GM12892 (cell line): ENCODE measurements around a stretch of chr17.

DNA sequence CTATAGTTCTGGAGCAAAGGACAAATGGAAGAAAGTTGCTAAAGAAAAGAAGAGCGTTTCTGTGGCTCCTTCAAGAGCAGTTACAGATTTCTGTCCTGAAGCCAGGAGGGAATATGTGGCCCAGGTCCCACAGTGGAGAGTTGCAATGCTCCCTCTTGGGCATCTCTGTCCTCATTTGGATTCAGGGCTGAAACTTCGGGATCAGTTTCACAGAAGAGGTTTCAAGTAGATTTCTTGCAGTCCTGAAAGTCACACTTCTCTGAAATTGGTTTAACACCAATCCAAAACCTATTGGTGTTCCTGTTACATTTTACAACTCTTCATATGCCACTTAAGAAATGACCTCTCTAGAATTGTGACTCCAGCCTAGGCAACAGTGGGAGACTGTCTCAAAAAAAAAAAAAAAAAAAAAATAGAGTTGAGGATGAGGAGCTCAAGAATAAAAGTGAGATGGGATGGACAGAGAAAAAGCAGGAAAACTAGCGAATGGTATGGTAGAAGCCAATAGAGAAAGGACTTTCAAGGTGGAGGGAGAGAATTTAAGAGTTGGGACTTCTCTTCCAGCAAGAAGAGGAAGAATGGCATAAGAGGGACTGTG, 46.7 kb downstream of the PITPNC1 start:
- RRBS: no CpG with 5 or more reads among the region's 3 CpGs

DNA sequence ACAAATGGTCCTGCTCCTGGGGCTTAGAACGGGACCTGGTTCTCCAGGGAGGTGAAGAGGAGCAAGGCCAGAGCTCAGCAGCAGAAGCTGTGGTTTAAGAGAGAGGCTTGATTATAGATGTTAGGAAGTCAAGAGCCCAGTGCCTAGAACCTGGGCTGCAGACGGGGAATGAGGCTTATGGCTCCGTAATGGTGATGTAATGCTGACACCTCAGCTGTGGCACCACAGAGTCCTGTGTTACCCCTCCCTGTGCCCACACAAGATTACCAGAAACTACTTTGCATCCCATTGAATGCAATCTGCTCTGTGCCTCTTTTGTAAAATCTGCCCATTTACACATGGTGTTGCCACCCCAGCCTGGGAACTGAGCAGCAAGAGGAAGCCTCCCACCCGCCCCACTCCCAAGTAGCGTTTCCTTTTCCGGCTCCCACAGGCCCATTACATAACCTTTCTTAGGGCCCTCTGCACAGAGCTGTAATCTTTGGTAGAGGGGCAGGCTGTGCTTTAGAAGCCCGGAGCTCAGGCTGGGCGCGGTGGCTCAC, 57.0 kb downstream of the PITPNC1 start:
- RRBS: 40% methylated on average over 1 of the region's 9 CpGs

GRCh38 chr17:67477751-67478123, 100.7 kb downstream of the PITPNC1 start:
- RRBS: no CpG with 5 or more reads among the region's 3 CpGs

DNA sequence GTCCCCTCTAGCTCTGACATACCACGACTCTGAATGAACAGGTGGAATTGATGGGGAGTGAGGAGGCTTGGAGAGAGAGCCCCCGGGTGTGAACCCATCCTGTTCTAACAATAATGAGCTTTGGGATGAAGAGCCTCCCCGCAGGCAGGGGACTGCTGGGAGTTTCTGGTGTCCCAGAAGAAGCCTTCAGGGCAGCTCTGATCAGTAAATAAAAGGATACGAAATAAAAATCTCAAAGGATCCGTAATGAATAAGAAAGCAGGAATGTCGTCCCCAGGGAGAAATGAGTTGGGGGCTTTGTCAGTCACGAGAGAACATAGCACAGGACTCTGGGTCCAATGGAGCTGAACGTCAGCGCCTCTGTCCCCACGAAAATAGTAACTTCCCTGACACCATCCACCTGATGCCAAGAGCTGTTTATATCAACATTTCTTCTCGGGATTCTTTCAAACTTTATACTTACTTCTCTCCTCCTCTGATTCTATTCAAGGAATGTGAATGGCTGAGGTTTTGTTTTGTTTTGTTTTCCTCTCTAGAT, 113.4 kb downstream of the PITPNC1 start:
- RRBS: no CpG with 5 or more reads among the region's 11 CpGs

DNA sequence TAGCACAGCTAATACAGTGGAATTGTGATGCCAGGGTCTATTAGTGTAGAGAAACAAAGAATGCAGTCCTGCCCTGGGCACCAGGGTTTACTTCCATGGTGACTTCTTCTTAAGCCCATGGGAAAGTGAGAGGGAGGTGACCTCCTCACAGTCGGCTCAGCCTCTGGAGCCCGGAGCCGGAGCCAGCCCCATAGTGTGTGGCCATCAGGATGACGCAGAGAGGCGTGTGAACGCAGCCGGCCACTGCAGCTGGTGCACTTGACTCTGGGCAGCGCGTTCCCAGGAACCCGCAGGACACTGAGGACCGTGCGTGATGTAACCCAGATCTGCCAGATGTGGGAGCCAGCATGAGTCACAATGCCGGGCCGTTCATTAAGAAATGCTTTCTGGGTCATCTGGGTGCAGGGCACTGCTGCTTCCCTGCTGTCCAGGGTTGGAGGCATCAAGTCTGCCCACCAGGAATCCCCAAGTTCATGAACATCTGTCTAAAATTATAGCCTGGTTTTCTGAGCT, 114.0 kb downstream of the PITPNC1 start:
- RRBS: 43% methylated on average over 1 of the region's 14 CpGs

DNA sequence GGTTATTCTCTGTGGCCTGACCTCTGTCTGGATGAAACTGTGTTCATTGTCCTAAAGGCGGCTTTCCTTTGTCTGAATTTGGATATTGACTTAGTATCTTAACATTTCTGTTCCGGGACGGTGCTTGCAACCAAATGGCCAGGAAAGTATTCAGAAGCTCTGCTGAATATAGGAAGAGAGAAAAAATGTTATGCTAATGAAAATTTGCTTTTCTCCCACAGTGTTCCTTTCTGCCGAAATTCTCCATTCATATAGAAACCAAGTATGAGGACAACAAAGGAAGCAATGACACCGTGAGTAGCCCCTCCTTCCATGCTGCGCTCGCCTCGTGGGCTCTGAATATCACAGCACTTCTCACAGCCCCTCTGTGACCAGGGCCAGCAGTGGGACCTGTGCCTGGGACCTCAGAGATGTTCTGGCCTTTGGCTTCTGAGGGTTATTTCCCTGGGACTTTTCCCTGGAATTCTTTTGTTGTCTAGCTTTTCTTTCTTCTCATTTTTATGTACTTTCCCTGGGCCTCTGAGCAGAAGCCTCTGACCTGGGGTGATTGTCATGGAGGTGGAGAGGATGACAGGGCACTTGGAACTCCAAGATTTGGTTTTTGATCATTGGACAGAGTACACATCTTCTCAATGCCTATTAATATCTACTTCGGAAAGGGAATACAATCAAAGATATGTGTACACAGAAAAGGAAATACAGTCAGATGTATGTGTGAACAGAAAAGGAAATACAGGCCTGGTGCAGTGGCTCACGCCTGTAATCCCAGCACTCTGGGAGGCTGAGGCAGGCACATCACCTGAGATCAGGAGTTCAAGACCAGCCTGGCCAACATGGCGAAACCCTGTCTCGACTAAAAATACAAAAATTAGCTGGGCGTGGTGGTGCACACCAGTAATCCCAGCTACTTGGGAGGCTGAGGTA, 139.5 kb upstream of the NOL11 start:
- RRBS: no CpG with 5 or more reads among the region's 13 CpGs

GRCh38 chr17:67825638-67826689, 661 bp downstream of the BPTF start:
- RRBS: 10% methylated on average over 13 of the region's 93 CpGs

DNA sequence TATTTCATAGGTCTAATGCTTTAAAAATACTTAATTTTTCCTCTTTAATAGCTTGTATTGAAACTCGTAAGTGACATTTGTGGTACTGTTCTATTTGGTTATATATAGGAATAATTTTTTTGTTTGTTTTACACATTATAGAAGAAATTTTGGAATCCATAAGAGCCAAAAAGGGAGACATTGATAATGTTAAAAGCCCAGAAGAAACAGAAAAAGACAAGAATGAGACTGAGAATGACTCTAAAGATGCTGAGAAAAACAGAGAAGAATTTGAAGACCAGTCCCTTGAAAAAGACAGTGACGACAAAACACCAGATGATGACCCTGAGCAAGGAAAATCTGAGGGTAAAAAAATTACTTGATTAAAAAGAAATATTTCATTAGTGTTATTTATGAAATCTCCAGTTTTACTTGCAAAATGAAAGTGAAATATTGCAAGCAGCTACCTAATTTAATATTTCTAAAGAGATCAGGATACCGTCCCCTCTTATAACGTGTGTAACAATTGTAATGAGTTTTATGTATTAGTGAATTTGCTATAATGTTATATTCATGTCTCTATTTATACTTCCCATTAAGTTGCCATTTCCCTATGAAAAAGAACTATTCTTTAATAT, 49.5 kb downstream of the BPTF start:
- RRBS: no CpG with 5 or more reads among the region's 4 CpGs

GRCh38 chr17:67945344-67946299, 50.6 kb downstream of the C17orf58 start:
- RRBS: no CpG with 5 or more reads among the region's 7 CpGs

GRCh38 chr17:68197209-68197780, 50.5 kb upstream of the AMZ2 start:
- RRBS: 10% methylated on average over 12 of the region's 36 CpGs

GRCh38 chr17:68206296-68206601, 41.6 kb upstream of the AMZ2 start:
- RRBS: no CpG with 5 or more reads among the region's 9 CpGs

- RRBS: no CpG with 5 or more reads among the region's 22 CpGs
Observed at GRCh38 chr17:68248187-68248652, 377 bp downstream of the AMZ2 start.

- RRBS: 2% methylated on average over 20 of the region's 67 CpGs
Observed at GRCh38 chr17:68291920-68292952, 941 bp downstream of the ARSG start.

GRCh38 chr17:68302457-68302720, 11.1 kb downstream of the ARSG start:
- RRBS: no CpG with 5 or more reads among the region's 3 CpGs

DNA sequence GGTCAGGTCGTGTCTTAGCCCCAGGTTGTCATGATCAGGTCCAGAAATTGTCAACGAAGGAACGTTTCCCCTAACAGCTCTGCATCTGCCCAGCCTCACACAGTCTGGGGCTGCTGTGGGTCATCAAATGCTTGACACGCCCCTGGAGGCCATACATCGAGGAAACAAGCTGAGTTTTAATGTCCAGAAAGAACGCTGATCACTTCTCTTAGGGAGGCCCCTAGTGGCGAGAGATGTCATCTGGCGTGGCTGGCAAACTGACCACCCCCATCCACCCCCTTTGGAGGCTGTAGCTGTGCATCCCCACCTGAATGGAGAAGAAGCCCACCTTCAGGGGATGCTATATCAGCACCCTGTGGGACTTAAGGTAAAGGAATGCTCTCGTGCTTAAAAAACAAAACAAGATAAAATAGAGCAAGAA, 58.3 kb downstream of the WIPI1 start:
- RRBS: no CpG with 5 or more reads among the region's 9 CpGs

DNA sequence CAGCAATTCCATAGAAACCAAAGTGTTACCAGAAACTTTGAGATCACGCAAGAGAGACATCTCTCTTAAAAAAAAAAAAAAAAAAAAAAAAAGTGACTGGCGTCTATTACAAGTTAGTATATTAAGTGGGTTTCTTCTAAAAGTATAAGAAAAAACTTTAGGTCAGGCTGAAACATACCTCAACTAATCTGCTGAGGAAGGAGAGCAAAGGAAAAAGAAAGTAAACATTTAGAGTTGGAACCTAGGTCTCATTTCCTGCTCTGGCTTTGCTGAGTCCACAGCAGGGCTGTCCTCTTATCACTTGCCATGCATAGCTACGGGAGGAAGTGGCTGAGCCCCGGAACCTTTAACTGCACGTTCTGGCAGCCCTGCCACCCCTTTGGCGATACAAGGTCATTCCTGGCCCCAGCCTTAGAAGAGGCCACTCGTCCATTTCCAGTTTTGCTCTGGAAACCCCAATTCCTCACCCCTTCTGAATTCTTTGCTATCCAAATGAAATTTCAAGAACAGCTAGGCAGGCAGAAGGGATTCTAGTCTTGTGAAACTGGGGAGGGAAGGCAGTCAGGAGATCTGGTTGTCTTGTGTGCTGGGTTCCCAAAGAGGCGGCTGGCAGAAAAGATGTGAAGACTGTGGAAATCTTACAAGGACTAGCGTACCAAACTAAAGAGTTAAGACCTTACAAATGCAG, 19.3 kb downstream of the WIPI1 start:
- RRBS: no CpG with 5 or more reads among the region's 9 CpGs

GRCh38 chr17:68461480-68462053, 4.3 kb upstream of the WIPI1 start:
- RRBS: no CpG with 5 or more reads among the region's 5 CpGs

GRCh38 chr17:68512528-68513081, 375 bp downstream of the PRKAR1A start:
- RRBS: no CpG with 5 or more reads among the region's 59 CpGs

DNA sequence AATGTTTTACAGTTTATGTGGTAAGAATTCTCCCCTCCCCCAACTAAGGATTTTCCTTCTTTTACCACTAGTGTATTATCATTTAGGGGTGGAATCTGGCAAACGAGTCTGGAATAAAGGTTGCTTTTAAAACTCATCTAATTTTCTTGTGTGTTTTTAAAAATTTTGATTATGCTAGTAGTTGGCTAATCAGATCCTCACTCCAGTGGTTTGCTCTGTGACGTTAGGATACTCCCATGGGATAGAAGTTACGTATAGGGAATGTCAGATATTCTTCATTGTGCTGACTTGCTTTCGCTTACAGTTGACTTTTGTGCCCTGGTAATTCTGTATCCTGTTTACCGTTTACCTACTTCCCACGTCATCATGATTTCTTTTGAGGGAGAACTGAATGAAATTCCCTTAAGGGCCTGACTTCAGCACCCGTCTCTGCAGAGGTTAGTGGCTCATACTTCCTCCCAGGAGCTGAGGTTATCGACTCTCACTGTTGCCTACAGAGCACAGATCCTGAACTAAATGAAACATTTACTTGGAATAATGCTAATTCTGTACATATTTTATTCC, 2.5 kb downstream of the PRKAR1A start:
- RRBS: no CpG with 5 or more reads among the region's 8 CpGs